Islet of Langerhans (tissue), 1 donor: ENCODE measurements around the genes MYL12A and AKAIN1.

DNA sequence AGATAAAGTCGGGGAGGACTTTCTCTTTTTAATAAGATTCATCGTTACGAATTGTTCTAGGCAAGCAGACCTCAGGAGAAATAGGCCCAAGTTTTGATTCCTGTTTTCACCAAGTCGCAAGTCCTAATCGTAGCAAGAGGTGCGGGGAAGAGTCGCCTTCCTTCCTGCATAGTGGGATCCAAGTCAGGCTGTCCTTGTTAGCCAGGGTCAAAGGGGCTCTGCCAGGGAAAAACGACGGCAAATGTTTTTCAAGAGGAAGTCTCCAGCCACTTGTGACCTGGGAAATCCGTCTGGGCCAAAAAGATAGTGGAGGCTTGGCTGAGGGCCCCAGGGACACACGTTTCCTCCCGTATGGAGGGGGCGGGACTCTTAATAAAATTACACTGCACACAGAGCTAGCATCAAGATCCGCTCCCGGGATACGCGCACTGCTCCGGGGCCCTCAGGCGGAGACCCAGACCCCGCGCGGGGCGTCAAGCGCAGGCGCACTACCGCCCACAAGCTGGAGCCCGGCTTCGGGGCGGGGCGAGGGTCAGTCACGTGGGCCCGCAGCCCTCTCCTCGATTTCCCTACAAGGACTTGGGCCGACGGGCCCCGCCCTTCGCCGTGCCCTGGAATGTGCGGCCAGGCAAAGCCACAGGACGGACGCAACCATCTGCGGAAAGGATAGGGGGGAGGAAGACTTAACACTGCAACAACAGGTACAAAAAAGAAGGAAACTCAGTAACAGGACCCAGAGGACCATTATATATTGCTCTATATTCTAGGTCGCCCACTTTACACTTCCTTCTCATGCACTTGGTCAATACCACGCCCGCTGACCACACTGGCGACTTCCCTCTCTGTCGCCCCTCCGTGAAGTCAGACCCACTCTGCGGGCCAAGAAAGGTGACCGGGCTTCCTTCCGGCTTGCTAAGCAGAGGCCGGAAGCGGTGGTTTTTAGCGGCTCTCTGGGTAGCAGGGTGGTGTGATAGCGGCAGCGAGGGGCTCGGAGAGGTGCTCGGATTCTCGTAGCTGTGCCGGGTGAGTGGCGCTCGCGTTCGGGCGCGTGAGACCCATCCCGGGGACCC lies at the start of gene MYL12A:
MYL12A (plus strand) TSS at position 915 of the 1,070 bp plus-strand sequence.
- RRBS = 4% methylated on average over 23 of the region's 67 CpGs

DNA sequence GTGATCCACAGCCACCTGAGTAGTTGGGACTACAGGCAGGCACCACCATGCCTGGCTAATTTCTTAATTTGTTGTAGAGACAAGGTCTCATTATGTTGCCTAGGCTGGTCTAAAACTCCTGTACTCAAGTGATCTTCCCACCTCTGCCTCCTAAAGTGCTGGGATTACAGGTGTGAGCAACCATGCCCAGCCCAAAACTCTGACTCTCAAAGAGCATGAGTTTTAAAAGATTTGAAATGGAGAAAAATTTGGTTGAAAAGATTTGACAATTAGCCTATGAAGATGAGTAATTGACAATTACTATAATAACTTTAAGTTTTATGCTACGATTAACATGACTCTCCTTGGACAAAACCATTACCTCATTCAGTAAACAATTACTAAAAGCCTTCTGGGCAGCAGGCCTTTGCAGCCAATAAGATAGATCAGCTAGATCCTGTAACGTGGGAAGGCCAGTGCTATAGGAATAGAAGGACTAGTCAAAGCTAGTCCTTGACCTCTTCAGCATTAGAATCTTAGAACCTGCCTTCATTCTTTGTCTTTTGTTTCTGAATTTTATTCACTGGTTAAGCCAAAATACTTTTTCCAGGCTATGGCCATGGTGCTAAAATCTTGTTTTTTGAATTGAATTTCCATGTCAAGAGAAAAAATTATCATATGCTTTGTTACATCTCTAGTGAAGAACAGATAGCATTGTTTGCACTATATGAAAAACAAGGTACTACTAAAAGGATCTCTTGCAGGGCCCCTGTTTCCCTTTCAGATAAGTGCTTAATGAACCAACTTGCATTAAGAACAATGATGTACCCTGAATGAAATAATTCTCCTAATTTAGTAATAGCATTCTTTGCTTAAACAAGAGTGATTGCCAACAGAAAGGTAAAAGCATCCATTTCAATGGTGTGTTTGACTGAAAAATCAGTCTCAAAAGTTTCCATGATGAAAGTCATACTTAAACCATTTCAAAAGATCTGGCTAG lies 4.5 kb upstream of the MYL12B start:
- RRBS = no CpG with 5 or more reads among the region's 2 CpGs

- RRBS = no CpG with 5 or more reads among the region's 5 CpGs
These were observed 88.5 kb downstream of the MYL12B start for GRCh38 chr18:3350434-3350862.

GRCh38 chr18:3401575-3402252 lies 48.3 kb upstream of the TGIF1 start:
- RRBS = no CpG with 5 or more reads among the region's 5 CpGs

- RRBS = no CpG with 5 or more reads among the region's 1 CpG
These were observed 3.4 kb upstream of the TGIF1 start for GRCh38 chr18:3446566-3447018.

- RRBS = no CpG with 5 or more reads among the region's 8 CpGs
These were observed 18.7 kb downstream of the TGIF1 start for GRCh38 chr18:3468677-3469129.

- RRBS = no CpG with 5 or more reads among the region's 16 CpGs
These were observed 59.2 kb downstream of the TGIF1 start for GRCh38 chr18:3508999-3509676.

GRCh38 chr18:3584143-3584480 lies 134.1 kb downstream of the TGIF1 start:
- RRBS = no CpG with 5 or more reads among the region's 1 CpG

- RRBS = 100% methylated on average over 1 of the region's 10 CpGs
These were observed 157.5 kb downstream of the TGIF1 start for GRCh38 chr18:3607270-3608113.

DNA sequence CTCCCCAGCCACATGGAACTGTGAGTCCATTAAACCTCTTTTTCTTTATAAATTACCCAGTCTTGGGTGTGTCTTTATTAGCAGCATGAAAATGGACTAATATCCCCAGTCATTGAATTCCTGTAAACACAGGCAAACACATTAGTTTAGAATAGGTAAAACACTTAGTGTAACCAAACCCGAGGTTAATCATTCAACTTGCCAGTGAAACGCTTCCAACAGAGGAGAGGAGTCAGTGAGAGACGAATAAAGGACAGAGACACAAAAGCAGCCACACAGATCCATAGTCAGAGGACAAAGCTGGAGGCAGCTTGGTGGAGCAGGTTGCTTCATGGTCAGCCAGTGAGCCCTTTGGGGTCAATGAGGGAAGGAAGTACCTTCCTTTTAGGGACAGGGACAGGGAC lies 348.1 kb downstream of the TGIF1 start:
- RRBS = no CpG with 5 or more reads among the region's 3 CpGs

DNA sequence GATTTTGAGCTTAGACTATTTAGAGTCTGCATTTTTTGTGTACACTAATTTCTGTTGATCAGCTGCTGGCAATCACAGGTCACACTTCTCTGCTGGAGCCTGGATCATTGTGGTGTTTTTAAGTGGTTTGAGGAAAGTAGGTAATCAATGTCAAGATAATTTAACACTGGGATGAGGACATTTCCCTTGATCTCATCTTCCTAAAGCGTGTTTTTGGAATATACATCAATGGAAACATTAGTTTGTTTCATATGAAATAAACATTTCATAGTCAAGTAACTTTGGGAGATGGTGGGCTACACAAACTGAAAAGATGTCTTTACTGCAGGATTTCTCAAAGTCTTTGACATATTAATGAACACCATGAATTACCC lies 145.1 kb upstream of the DLGAP1 start:
- RRBS = no CpG with 5 or more reads among the region's 1 CpG

DNA sequence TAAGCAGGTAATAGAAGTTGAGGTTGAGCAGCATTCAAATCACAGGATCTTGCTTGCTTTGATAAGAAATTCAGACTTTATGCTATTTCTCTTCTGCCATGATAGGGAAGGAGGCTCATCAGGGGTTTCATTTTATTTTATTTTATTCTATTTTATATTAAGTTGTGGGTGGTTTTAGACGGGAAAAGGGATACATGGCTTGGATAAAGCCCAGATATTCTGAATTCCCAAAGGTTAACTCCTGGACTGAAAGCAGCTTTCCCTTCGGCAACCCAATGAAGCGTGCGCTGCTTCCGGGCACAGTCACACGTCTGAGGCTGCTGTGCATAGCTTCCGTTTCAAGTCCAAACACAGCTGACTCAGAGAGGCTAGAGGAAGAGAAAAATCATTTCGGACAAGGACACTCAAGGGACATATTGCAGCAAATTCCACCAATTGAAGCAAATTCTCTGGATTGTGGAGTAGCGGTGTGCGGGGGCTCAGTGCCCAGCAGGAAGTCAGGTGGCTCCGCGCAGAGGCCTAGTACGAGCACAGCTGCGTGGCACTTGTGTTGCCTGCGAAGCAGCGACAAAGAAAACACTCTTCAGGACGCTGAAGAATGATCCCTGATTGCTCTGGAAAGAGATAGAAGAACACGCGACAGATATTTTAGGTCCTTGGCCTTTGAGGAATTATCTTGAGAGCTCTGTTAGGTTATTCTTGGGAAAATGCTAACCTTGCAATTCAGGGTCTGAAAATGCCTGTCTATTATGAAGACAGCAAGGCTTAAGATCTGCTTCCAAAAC lies 352.5 kb upstream of the DLGAP1 start:
- RRBS = no CpG with 5 or more reads among the region's 19 CpGs

- RRBS = 4% methylated on average over 9 of the region's 57 CpGs
These were observed at the start of gene AKAIN1 for GRCh38 chr18:5196700-5197430. AKAIN1 (minus strand) TSS chr18:5197257.

DNA sequence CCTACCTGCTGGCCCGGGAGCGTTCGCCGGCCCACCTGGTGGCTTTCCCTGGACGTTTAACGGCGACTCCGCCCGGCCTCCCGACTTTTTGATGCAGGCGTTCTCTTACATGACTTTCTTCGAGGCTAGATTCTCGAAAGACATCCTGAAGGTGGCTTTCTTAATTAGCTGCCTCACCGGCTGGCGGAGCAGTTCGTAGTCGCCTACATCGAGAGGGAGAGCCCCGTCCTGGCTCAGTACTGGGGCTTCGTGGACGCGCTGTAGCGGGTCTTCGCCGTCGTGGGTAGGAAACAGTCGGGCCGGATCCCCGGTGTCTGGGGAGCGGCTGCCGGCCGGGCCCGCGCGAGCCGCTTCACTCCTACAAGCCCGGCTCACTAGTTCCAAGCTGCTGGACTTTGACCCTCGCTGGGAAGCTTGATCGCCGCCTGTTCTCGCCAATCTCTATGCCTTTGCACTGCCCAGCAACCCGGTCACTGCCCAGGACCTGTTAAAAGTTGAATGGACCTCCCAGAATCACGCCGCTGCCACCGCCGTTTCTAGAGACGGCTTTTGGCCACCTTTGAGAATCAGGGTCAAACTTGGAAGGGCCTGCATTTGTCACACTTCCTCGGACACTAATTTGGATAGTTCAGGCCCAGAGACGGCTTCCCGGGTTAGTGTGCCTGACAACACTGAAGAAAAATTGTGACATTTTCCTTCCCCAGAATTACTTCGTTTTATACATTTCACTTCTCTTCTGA lies 41.4 kb upstream of the AKAIN1 start:
- RRBS = 7% methylated on average over 10 of the region's 51 CpGs

DNA sequence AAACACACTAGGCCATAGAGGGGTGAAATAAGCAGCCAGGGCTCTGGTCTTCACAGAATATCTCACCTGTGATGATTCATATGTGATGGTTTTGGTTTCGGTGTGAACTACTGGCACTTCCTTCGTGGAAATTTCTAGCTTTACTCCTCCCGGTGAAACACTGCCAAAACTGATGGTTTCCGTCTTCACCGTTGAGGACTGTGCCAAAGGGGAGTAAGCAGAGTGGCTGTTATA lies 100.5 kb upstream of the ZBTB14 start:
- RRBS = no CpG with 5 or more reads among the region's 5 CpGs

- RRBS = 13% methylated on average over 17 of the region's 26 CpGs
These were observed 54.9 kb downstream of the EPB41L3 start for GRCh38 chr18:5488740-5489479.

- RRBS = no CpG with 5 or more reads among the region's 1 CpG
These were observed 29.8 kb downstream of the EPB41L3 start for GRCh38 chr18:5513966-5514457.

GRCh38 chr18:5628248-5628788 lies 84.5 kb upstream of the EPB41L3 start:
- RRBS = 3% methylated on average over 26 of the region's 52 CpGs

DNA sequence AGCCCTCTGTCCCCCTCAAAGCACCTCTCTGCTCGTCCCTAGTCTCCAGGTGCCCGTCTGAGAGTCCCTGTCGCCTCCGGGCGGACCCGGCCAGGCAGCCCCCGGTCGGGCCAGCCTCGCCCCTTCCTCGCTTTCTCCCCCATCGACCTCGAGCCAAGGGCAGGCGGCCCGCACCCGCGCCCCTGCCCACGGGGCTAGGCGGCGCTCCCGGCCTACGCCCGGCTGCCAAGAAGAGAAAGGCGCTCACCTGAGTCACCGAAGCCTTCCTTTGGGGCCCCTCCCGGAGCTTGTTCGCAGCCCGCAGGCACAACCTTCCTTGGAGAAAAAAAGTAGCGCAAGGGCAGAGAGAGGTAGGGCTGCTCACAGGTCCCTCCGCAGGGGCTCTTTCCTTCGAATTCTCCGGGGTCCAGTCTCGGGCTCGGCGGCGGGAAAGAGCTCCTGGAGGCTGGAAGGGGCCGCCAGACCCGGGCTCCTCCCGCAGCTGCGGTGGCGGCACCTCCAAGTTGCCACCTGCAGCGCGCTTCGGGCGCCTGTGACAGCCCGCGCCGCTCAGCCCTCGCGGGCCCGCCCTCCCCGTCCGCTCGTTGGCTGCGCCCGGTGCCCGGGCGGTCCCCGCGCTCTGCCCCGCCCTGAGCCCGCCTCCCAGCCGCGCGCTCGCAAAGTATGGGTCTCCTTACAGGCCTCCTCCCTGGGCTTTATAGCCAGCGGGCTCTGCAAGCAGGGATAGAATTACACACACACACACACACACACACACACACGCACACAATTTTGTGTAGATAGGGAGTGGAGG lies 86.5 kb upstream of the EPB41L3 start:
- RRBS = 3% methylated on average over 30 of the region's 67 CpGs

DNA sequence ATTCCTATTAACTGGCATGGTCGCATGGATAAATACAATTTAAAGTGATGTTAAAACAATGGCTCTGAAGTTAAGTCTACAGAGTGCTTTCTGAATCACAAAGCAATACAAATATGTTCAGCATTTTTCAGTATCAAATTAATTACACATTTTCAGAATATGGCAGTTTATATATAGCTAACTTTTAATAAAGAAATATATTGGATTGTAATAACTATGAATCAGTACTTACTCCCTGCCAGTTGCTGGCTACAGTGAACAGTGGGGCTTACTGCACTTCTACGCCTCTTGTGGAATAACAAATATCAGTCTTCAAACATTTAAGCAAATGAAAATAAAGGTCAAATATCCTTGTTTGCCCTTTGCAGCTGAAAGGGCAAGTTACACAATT lies 156.9 kb upstream of the TMEM200C start:
- RRBS = no CpG with 5 or more reads among the region's 2 CpGs